ENCODE data around the gene C16orf87.

DNA sequence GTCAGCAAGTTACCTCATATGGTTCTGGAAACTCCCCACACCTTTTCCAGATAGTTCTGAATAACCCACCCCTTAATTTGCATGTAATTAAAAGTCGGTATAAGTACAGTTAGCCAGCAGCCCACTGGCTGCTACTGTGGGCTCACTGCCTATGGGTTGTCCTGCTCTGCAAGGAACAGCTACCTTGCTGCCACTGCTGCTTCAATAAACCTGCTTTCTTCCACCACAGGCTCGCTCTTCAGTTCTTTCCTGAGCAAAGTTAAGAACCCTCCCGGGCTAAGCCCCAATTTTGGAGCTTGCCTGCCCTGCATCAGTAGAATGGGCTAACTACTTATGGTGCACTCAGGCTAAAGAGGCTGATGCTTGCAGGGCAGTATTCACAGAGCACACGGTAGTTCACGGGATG lies 6.3 kb upstream of the ITGAD start:
- PRO-cap, 2 experiments = no peak in any of the 2 experiments

DNA sequence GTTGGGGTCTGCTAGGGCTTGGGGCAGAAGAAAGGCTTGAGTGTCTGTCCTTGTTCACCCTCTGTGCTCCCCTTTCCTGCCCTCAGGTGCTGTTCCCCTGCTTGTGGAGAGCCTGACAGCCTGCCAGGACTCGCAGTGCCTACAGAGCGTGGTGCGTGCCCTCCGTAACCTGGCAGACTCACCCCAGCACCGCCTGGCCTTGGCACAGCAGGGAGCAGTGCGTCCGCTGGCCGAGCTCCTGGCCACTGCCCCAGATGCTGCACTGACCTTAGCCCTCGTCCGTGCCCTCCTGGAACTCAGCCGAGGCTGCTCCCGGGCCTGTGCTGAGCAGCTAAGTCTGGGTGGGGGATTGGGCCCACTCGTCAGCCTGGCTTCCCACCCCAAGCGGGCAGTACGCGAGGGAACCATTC lies 2.7 kb downstream of the ARMC5 start:
- PRO-cap, 2 experiments = no peak in any of the 2 experiments

GRCh38 chr16:31471080-31471690 lies 767 bp upstream of the TGFB1I1 start:
- PRO-cap, 2 experiments = no peak in any of the 2 experiments

GRCh38 chr16:31488568-31488900 lies 5.6 kb downstream of the SLC5A2 start:
- PRO-cap, 2 experiments = no peak in any of the 2 experiments

DNA sequence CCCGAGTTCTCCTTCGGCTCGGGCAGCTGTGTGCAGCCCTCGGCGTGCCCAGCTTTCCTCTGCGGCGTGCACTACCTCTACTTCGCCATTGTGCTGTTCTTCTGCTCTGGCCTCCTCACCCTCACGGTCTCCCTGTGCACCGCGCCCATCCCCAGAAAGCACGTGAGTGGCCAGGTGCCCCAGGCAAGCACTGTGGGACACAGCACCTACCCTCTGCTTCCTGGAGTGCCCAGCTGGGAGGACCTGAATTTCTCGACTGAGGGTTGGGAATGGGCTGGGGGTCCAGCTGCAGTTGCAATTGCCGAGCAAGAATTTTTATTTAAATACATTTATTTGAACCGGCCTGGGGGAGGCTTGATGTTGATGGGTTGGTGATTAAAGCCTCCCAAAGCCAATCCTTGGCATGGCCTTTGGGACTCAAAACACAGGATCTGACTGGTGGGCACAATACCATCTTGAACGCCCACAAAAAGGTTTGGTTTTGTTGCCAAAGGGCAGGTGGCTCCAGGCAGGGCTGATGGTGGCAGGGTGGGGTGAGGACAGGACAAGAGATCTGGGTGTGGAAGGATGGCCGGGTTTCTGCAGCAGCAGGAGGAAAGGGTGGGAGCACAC lies 6.4 kb downstream of the SLC5A2 start:
- PRO-cap, 2 experiments = no peak in any of the 2 experiments

GRCh38 chr16:31712134-31712348 lies 1.0 kb upstream of the KRBOX5 start:
- PRO-cap, 2 experiments = no peak in any of the 2 experiments

- PRO-cap, 2 experiments = peak in 2 of 2 experiments; most common minus-strand start chr16:31873602 (in 1)
Measured at GRCh38 chr16:31873393-31873687, 267 bp upstream of the ZNF267 start.

GRCh38 chr16:35336641-35337125 lies 1877.3 kb downstream of the TP53TG3F start:
- PRO-cap, 2 experiments = no peak in any of the 2 experiments

DNA sequence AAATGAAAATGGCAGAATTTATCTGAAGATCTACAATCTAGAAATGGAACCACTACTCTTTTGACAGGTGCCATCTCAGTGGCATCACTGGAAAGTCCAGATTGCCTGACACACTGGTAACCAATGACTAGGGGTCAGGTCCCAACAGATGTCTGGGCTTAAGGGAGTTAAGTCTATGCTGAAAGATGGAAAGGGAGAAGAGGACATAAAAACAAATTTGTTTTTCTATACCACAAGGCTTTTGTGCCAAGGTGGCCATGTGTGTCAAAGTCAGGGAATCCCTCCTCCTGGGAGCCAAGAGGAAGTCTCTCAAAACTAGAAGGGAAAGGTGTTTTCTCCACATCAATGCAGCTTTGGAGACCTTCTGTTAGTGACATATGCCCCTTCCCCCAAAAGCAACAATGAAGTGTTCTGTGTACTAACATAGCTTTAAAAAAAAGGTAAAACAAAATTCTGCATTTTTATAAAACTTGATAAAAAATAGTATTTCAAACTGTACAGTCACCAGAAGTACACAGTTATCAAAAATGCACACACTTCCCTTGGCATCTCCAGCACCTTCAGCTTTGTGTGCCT lies 2343.0 kb downstream of the TP53TG3F start:
- PRO-cap, 2 experiments = no peak in any of the 2 experiments

- PRO-cap, 2 experiments = no peak in any of the 2 experiments
Measured at GRCh38 chr16:46581464-46581932, 39.7 kb downstream of the SHCBP1 start.

- PRO-cap, 2 experiments = no peak in any of the 2 experiments
Measured at GRCh38 chr16:46623366-46623567, 2.1 kb upstream of the SHCBP1 start.

DNA sequence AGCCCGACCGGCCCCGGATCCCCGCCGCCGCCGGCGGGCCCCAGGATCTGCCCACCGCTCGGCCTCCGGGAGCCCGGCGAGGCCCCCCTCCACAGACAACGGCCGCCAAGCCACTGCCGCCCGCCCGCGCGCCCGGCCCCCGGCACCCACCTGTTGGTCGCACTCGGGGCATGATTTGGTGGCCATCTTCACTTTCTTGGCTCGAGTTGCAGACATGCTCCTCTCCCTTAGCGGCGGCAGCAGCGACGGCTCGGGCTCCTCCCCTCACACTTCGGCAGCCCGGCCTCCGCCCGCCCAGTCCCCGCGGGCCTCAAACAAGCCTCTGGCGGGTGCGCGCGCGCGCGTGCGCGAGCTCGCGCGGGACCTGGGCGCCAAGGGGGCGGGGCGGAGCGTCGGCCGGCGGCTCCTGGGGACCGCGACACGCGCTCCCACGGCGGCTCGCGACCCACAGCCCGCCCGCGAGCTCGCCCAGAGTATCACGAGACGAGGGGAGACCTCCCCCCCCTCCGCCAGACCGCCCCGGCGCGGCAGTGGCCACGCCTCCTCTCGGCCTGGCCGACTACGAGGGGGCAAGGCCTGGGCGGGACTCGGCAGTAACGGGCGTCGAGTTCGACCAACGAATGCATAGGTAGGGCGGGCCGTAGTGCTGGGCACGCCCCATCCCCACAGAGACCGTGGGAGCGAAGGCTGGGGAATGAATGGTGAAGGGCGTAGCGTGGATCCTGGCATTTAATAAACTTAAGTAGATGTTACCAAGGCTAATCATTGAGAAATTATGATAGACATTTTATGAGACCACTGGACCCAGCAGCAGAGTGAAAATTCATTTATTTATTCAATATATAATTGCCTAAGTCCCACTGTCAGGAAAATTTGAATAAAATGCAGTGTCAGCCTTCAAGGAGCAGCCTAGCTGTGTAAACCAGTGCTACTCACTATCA lies at the start of gene C16orf87:
Gene C16orf87 (minus strand): TSS at position 247 of the 941 bp plus-strand sequence.
- PRO-cap, 2 experiments = peak in 2 of 2 experiments; most common plus-strand start position 392 of the sequence (in 1); most common minus-strand start position 244 of the sequence (in 1)

GRCh38 chr16:46852201-46852488 lies 21.2 kb upstream of the C16orf87 start:
- PRO-cap, 2 experiments = no peak in any of the 2 experiments

DNA sequence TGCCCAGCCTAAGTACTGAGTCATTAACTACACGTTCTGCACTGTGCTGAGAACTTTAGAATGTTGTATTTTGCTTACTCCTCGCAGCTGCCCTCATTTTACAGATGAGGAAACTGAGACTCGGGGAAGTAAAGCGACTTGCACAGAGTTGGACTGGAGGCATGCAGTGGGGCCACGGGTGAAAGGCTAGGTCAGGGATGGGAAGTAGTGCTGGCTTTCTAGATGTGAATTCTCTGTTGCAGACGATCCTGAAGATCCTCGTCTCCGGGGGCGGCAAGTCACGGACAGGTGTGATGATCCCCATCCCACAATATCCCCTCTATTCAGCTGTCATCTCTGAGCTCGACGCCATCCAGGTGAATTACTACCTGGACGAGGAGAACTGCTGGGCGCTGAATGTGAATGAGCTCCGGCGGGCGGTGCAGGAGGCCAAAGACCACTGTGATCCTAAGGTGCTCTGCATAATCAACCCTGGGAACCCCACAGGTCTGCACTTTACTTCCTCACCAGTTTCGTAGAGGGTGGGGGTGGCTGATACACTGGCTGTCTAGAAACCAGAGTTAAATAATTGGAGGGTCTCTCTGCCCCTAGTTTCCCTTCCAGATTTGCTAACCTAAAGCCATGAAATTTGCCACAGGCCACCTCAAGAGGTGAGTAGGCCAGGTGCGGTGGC lies 25.4 kb downstream of the GPT2 start:
- PRO-cap, 2 experiments = no peak in any of the 2 experiments

DNA sequence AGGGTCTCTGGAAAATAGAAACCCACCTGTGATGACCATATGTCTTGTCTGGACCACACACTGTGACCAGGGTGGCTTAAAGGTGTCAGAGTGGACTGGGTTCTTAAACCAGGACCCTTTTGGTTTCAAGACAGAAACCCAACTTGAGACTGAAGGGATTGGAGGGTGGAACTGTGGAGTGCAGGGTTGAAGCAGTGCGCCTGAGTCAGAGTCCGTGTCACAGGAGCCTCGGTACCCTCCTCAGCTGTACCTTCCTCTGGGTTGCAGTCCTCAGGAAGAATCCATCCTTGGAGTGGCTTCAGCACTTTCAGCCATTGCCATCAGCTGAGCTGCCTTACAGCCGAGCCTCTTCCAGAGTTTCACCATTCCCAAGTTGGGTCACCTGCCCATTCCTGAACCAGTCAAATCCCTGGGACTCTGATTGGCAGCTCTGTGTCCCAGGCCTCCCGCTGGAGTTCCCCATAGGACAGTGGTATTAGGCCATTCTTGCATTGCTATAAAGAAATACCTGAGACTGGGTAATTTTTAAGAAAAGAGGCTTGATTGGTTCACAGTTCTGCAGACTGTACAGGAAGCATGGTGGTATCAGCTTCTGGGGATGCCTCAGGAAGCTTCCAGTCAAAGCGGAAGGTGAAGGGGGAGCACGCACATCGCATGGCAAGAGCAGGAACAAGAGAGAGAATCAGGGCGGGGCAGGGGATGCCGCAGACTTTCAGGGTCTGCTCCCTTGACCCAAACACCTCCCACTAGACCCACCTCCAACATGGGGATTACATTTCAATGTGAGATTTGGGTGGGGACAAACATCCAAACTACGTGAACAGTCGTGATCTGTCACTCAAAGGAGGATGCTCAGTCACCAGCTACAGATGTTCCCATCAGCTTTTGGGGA lies 28.1 kb downstream of the GPT2 start:
- PRO-cap, 2 experiments = no peak in any of the 2 experiments

GRCh38 chr16:46918460-46919529 lies 34.6 kb downstream of the GPT2 start:
- PRO-cap, 2 experiments = no peak in any of the 2 experiments

DNA sequence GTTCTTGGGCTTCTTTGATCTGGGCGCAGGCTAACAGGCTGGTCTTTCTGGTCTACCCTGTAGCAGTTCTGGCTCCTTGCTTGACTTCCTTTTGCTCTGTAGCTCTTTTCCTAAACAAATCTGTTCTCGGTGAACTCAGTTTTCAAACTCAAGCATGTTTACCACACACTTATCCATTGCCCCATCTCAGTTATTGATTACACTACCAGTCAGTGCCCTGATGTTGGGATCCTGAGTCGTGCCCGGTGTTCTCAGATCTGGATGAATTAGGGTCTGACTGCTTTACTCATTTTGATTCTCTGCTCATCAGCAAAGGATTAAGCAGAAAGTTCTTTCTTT lies 36.5 kb downstream of the GPT2 start:
- PRO-cap, 2 experiments = no peak in any of the 2 experiments

DNA sequence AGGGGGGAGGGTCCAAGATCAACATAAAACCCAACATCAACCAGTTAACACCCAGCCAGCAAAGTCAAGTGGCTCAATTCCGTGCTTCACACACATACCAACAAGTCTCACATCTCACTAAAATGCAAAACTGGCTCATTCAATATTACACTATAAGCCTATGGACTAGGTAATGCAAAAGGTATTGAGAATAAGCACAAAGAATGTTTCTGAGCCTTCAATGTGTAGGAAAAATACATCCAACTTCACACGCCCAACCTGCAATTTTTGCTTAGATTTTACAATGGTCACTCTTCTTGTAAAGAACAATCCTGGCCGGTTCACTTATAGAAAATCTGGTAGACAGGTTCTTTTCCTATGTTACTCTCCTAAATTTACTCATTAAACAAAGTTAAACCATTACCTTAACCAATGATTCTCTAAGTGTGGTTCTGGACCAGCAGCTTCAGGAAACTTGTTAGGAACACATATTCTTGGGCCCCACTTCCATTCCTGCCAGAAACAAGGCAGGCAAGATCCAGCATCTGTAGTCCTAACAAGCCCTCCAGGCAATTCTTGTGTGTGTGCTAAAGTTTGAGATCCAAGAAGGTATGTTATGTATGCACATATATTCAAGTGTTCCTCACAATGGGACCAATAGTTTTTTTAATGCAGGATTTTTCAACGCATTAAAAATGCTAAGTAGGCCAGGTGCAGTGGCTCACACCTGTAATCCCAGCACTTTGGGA lies 13.5 kb downstream of the DNAJA2 start:
- PRO-cap, 2 experiments = no peak in any of the 2 experiments

DNA sequence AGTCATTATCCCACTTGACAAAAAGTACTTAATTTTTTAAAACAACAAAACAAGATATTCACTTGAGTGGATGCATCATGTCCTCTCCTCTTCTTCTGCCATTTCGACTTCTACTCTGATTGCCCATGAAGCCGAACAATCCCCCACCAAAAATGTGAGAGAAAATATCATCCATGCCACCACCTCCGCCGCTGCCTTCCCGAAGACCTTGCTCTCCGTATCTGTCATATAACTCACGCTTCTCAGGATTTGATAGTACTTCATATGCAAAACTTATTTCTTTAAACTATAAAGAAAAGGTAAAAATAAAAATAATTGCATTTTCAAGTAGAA lies 2.2 kb downstream of the DNAJA2 start:
- PRO-cap, 2 experiments = no peak in any of the 2 experiments

DNA sequence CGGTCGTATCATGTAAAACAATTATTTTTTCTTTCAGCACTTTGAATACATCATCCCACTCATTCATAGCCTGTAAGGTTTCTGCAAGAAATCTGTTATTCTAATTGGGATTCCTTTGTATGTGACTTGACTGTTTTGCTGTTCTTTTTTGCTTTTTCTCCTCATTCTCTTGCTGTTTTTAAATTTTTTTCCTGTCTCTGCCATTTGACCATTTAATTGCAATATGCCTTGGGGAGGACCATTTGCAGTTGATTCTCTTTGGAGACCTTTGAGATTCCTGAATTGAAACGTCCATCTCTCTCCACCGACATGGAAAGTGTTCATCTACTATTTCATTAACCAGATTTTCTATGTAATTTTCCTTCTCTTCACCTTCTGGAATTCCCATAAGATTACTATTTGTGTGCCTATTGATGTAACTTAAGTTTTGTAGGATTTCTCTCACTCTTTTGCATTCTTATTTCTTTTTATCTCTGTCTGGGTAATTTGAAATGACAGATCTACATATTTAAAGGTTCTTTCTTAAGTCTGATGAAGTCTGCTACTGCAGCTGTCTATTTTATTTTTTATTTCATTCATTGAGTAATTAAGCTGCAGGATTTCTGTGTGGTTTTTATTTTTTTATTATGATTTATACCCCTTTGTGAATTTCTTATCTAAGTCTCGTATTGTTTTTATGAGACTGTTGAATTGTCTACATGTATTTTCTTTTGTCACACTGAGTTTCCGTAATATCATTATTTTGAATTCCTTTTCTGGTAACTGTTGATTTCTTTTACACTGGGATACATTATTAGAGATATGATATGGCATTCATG lies 147.6 kb upstream of the NETO2 start:
- PRO-cap, 2 experiments = no peak in any of the 2 experiments

All from Metastatic Liver Carcinoma in the Lung (tissue), 2 donors.